Mammary microvascular endothelial cell (primary cell): ENCODE measurements around a stretch of chr3.

- RAMPAGE, long total RNA, result no peak
Measured at GRCh38 chr3:170625970-170626357, 40.1 kb upstream of the SLC7A14 start.

DNA sequence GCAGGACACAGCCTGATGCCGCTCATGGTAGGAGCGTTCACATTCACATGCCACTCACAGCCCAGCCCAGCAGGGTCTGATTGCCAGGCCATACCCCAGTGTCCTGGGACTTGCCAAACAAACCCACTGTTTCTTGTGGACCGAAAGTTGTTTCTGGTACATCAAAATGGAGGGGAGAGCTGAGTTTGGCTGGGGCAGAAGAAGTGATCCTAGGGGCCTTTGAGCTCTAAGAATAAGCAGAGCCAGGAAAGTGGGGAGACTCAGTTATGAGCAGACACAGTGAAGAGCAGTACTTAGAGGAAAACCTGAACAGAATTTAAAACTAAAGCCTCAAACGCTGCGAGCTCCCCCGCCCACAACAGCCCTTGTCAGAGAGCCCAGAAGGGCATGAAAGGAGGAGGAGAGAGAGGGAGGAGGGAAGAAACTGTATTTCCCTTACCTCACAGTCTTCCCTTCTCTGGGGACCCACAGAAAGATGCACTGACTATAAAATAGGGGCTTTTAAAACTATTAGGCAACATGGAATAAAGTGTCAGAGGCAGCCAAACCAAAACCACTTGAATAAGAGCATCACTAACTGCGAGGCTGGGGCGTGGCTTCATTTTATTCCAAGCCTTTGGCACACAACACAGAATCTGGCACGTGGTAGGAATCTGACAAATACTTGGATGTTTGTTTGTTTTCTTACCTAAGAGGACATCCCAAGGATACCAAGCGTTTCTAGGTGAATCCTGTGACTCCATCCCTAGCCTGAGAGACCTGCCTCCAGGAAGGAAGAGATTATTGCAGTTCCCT is 129.0 kb downstream of the RPL22L1 start:
- RAMPAGE, long total RNA, result no peak

DNA sequence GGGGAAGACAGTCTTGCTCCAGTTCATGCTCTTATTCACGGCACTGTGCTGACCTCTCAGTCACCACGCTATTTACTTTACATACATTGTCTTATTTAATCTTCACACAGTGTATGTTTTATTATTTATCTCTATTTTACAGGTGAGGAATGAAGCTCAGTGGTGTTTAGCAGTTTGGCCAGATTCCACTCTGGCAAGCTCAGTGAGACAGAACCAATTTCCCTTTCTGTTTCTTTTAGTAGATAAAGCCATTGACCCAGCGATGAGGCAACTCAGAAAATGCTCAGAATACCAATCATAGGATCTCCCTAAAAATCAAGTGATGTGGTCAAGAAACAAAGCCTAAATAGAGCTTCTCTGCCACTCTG is 110.0 kb downstream of the RPL22L1 start:
- RAMPAGE, long total RNA, result no peak

DNA sequence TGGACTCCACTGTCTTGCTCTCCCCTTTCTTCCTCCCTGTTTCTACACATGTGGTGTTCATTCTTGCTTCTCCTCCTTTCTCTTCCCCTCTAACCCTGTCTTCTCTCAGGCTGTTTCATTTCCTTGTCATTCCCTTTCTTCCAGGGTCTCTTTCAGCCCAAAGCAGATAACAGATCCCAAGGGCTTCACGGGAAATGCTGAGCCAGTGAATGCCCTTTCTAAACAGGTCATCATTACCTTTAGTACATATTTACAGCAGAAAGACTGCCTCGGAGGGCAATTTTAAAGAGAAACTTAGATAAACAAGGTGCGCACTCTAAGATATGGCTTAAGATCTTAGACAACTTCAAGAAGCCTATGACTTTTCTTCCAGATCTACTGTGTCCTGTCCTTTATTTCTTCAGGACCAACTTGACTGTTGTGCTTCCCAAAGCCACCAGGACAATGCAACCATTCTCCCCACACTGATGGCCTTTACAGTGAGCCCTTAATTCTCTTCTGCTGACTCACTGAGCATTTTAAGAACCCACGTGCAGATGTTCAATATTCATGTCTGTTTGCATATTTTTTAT is 103.1 kb upstream of the SLC2A2 start:
- RAMPAGE, long total RNA, result no peak

DNA sequence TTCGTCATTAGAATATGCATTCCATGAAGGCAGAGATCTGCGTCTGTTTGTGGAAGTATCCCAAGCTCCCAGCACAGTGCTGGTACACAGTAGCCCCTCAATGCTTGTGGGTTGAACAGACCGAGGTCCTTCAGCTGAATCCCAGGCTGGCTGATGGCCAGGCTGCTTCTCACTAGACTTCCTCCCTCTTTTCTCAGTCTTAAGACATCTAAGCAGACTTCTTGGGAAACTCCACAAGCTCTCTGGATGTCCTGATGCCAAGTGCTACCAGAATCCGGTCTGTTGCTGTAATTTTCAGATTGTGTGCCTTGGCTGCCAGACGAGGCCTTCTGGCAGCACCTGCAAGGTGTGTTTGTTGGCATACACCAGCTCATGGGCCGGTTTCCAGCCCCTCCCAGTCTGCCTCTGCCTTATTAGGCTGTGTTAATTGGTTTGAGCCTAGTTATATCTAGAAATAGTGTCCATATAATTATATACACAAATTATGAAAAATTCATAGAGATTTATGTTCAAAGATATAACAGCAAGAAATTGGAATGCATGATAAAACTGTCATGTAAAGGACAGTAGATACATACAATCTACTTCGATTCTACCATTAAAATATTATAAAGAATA is 120.6 kb downstream of the TNIK start:
- RAMPAGE, long total RNA, result no peak

DNA sequence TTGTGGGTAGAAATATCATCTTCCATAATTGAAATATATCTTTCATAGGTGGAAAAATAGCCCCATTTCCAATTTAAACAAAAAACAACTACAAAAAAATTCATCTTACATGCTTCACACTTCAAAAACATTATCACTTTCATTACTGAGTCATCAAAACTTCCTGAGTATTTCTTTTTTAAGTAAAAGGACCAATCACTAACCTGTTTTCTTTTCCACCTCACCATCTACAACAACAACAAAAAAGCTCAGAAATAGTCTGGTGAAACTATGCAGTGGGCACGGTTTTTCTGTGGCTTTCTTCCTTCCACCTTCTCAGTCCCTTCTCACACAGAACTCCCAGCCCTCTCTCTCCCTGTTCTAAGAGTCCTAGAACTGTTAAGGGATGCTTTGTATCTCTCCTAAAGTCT is 20.3 kb upstream of the TNIK start:
- RAMPAGE, long total RNA, result no peak

- RAMPAGE, long total RNA, result no peak
Measured at GRCh38 chr3:171616675-171617696, 156.8 kb upstream of the TNIK start.

- RAMPAGE, long total RNA, result no peak
Measured at GRCh38 chr3:171744209-171744968, 65.9 kb downstream of the PLD1 start.

DNA sequence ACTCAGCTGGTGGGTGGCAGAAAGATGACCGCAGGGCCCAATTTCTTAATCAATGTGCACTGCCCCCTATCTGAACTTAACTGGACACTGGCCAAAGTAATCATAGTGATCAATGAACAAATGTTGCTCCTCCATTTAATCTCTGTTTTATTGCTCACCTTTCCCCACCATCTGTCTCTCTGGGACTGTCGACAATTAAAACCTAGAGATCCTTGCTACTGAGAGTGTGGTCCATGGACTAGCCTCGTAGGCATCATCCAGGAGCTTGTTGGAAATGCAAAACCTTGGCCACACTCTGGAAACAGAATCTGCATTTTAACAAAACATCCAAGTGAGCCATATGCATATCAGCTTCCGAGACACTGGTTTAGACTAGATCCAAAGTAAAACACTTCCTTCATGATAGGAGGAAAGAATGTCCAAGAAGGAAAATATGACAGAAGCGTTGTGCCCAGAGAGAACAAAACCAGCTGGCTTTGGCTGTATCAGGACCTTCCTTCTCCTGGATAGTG is 52.0 kb downstream of the PLD1 start:
- RAMPAGE, long total RNA, result no peak

GRCh38 chr3:171841028-171841286 is 2.2 kb upstream of the TMEM212 start:
- RAMPAGE, long total RNA, result no peak

- RAMPAGE, long total RNA, result no peak
Measured at GRCh38 chr3:171883482-171883824, 40.3 kb downstream of the TMEM212 start.

- RAMPAGE, long total RNA, result no peak
Measured at GRCh38 chr3:172067249-172068001, 28.0 kb downstream of the FNDC3B start.

DNA sequence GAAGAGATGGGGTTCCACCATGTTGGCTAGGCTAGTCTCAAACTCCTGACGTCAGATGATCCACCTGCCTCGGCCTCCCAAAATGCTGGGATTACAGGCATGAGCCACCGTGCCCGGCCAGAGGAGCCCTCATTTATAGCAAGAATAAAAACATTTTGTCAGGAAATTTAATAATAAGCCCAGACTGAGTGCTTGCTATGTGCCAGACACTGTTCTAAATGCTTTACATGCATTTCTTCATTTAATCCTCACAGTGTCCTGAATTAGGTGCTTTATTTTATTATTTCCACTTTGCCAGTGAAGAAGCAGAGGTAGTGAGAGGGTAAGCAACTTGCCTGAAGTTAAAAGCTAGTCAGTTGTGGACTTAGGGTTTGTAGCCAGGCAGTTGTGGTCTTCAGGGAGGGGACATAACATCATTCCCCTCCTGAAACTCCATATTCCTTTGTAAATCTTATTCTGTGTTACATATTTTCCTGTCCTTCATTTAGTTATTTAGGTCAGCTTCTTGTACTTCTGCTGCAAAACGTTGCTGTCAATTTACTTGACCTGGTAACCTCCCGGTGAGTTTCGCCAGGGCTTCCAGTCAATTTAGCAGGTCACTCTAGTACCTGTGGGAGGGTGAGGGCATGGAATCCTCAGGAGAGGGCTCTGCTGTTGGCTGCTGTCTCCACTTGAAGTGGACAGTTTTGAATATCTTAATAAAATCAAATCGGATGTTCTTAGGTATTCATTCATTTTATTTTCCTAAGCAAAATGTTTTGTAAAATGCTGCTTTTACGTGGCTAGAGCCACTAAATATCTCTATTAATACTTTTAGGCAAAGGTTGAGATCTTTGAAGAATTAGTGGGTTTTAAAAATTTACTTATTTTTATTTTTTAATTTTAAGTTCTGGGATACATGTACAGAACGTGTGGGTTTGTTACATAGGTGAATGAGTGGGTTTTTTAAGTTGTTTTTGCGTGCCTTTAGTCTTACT is 29.5 kb downstream of the FNDC3B start:
- RAMPAGE, long total RNA, result no peak

GRCh38 chr3:172258051-172258601 is 190.1 kb downstream of the GHSR start:
- RAMPAGE, long total RNA, result no peak

GRCh38 chr3:172302567-172302813 is 145.8 kb downstream of the GHSR start:
- RAMPAGE, long total RNA, result no peak

DNA sequence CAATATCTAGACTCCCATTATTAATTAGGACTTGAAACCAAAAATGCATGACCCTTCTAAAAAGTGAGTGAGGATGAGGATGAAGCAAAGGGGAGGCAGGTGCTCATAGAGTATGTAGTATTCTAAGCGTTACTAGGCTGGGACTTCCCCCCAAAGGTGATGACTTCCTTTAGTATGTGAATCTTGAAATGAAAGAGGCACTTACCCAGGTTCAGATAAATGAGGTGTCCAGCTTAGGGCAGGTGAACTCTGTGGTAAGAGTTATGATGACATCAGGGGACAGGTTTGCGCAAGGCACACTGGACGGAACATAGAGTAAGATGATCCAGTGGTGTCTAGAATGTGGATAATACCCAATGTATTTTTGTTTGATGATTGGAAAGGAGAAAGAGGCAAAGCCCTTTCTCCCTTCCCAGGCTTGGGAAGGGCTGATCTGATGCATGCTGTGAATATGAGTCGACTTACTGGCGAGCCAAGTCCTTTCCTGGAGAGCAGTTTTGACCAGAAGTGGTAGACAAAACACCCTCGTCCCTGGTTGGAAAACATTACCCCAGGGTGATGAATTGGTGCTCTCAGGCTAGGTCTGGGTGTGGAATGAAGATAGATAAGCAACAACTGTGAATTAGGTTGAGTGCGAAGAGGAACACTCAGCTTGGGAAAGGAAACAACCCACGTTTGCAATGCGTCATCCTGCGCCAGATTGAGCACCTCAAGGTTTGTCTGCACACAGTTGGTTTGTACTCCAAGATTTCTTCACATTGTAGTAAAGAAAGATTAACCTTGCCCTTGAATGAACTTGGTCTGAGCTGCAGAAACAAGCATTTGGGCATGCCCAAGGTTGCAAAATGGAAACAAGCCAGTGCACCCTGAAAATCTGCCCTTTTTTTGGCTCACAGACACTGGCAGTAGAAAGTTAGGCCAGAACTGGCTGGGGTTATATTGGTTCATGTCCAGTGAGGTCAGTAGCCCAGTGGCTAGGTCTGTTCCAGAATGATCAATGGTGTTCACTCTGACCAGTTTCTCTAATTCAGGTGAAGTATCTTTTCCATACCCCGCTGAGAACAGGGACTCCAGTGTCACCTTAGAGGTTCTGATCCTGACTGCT is 124.1 kb downstream of the GHSR start:
- RAMPAGE, long total RNA, result no peak

- RAMPAGE, long total RNA, result no peak
Measured at GRCh38 chr3:172516257-172517273, 6.7 kb downstream of the TNFSF10 start.

GRCh38 chr3:172678088-172678617 is 32.7 kb downstream of the NCEH1 start:
- RAMPAGE, long total RNA, result no peak

DNA sequence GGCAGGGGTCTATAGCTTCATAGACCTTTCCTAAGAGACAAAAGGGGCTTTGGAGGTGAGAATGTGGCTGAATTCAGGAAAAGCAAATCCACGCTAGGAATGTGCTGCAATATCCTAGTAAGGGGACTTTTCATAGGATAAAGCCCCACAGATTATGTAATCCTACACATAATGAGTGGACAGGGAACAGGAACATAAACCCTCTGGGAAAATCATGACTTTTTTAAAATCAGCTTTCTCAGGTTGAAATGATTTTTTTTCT is 1.4 kb downstream of the NCEH1 start:
- RAMPAGE, long total RNA, result no peak

DNA sequence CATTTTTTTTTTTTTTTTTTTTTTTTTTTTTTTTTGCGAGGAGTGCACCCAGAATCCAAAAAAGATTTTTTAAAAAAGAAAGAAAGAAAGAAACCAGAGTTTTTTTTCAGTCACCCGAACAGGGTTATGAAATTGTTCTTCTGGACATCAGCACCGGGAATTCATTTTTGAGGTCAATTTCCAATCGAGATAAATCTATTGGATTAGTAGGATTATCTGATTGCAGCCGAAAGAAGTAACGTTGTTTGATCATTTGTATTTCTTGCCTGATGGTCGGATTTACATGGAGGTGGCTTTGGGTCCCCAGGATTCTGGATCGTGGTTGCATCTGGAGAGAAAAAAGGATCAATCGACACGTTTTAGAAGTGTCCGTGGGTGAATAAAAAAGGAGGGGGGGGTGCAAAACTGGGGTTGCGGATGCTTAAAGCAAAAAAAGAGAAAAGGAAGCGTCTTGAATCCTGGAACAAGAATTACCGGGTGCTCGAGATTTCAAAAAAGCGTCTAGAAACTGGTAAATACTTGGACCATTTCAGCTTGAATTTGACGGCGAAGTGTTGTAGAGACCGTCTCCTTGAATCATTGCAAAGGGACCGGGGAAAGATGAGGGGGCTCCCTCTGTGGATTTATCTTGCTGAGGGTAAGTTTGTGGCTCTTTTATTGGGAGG is 187.0 kb downstream of the NLGN1 start:
- RAMPAGE, long total RNA, result no peak